ENCODE measurements around the gene SELENOS.

- PRO-cap = no peak
- RAMPAGE, long total RNA, 2 experiments = no peak in any of the 2 experiments
Observed at GRCh38 chr15:101275114-101275481, 2.2 kb downstream of the SELENOS start.

DNA sequence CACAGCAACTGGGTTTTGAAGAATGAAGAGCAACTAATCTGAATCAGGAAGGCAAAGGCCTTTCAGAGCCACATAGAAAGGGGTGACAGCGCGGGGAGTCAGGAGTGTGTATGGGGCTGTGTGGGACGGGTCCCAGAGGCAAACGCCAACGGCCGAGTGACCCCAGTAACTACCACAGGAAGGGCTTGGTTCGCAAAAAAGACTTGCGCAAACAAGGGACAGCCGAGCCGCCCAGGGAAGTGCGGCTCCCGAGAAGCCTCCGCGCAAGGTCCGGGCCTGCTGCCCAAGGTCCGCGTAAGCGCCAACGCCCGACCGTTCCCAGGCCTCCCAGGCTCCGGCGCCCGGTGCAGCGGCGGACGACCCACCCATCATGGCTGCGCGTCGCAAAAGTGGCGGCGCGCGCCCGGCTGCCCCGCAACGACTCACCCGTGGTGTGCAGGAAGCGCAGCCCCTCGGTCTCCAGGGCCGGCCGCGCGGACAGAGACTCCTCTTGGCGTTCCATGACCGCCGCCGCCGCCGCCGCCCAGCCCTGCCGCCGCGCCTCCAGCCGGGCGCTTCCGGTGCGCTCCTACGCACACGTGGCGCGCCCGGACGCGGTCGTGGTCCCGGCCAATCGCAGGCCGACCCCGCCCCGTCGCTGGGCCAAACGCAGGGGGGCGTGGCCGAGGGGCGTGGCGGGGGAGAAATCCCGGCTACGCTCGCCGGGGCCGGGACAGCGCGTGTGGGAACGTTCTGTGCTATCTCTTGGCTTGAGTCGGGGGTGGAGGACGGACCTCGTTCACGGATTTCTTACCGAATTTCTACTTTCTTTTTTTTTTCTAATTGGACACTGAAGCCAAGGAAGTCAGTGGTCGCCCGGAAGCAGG is at the start of gene SELENOS:
Gene SELENOS (minus strand): TSS at position 570 of the 866 bp plus-strand sequence.
- PRO-cap = bidirectional peak, plus-strand start at position 321 of the sequence, minus-strand start at position 241 of the sequence; bidirectional peak, plus-strand start at position 710 of the sequence, minus-strand start at position 531 of the sequence
- RAMPAGE, long total RNA, 2 experiments = start-site peak on the minus strand in 2 of 2 experiments, centred at positions 539 to 540 of the sequence, 734 to 1,042 reads per replicate

DNA sequence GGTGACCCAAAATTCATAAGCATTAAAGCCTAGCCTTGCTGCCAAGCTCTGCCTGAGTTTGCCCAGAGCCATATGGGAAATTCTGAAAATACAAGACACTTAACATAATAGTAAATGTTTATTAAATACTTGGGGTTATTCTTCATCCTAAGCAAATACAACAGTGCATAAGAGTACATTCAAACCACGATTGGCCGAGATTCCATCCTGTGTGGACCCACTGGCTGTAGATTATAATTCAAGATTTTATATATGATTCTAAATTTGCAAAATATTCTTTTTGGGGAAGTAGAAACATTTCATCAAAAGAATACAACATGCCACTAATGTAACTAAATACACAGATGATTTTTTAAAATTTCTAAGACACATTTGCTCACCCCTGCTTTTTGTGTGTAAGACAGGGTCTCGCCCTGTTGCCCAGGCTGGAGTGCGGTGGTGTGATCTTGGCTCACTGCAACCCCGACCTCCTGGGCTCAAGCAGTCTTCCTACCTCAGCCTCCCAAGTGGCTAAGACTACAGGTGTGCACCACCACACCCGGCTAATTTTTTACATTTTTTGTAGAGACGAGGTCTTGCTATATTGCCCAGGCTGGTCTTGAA is 89.7 kb upstream of the SNRPA1 start:
- PRO-cap = no peak
- RAMPAGE, long total RNA, 2 experiments = no peak in any of the 2 experiments

DNA sequence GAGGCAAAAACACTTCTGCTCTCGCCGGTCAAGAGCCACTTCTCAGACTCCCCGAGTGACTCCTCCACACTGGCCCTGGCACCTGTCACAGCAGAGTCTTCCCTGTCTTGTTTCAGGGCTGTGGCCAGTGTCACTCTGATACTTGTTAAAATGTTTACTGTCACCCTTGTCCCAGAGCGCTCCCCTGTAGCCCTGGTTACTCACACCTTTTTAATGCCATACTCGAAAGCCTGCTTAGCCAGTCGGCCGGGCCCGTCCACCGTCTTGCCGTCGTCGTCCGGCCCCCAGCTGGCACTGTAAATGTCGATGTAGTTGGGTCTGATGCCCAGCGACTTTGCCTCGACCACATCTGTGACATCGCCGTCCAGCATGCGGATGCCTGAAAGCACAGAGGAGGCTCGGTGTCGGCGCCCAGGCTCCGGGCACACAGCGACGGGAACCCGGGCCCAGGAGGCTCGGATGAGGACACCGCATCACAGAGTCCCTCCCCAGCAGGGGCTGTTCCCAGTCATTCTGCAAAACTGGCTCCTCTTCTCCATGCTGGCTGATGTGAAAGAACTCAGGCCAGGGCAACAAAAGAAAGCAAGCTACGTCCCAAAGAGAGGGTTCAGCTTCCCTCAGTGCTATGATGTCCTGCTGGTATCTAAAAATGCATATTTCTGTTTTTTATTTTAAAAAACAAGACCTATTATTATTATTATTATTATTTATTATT is 91.2 kb downstream of the PCSK6 start:
- PRO-cap = no peak
- RAMPAGE, long total RNA, 2 experiments = no peak in any of the 2 experiments

DNA sequence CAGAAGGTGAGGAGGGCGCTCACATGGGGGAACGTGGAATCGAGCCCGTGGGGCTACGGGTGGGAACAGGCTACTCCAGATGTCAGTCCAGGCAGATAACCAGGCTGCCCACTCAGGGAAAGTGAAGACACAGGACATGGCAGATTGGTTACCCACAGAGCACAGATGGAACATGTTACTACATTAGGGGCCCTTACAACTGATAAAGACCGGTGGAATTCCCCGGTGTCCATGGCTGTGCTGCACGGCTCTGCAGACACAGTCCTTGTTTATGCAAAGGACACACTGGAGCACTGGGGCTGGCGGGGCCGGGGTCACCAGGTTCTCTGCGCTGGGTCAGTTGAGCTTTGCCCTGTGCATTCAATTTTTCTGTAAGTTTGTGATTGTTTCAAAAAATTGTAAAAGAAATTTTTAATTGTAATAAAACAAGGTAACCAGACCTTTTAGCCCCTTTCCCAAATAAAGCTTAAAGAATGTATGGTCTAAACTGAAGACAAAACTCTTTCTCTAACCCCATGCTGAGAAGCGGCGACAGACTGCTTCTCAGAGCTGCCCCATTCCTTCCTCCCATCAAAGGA is 36.8 kb downstream of the PCSK6 start:
- PRO-cap = no peak
- RAMPAGE, long total RNA, 2 experiments = no peak in any of the 2 experiments

GRCh38 chr15:101453750-101454092 is 35.8 kb downstream of the PCSK6 start:
- PRO-cap = no peak
- RAMPAGE, long total RNA, 2 experiments = no peak in any of the 2 experiments

DNA sequence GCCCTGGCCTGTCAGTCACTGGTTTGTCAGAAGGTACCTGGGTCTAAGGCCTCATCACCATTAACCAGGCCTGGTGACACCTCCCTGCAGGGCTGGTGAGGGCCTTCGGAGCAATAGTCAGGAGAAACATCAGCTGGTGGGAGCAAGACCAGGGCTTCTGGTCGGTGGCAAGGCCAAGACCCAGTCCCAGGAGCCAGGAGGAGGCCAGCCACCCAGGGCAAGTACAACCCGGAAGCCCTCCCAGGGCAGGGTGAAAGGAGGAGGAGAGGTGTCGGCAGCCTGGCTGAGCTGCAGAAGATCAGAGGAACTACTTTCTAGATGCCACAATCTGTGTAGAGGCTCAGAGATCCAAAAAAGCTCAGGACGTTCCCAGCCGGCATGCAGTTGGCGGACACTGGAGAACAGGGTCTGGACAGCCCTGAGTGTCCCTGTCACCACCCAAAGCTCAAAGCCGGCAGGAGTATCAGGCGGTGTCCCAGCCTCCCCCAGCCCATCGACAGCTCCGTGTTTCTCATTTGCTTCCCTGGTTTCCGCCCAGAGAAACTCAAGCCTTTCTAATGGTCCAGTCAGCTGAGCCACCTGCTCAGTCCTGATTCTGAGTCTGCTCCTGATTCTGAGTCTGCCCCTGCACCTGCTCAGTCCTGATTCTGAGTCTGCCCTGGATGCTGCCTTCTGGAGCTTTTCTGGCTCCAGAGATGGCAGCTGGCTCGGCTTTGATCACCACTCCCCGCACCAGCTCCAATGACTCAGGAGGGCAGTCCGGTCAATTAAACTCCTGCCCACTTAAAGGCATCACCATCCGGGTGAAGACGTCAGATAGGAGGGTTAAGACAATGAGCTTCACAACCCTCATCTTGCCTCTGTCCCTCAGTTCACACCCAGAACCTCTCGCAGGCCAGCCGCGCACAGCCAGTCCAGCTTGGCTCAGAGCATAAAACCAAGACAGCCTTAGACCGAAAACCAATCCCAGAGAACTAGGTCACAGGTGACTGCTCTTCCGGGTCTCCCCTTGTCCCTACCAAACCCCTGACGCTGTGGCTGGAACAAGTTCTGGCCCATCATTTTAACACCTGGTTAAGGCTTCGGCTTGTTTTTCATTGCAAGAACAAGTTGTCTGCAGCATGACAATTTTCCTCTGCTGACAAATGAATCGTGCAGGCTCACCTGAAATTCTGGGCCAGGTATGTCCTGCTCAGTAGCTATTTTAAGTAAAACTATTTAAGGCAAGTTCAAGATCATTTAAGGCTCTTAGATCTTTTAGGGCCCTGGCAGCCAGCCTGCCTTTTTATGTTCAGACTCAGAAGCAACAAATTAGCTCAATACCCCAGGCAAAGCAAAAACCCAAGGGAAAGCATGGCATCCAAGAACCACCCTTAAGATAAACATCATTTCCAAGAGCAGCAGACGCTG is 6.8 kb downstream of the PCSK6 start:
- PRO-cap = no peak
- RAMPAGE, long total RNA, 2 experiments = no peak in any of the 2 experiments

GRCh38 chr15:101488318-101489000 is 1.0 kb downstream of the PCSK6 start:
- PRO-cap = no peak
- RAMPAGE, long total RNA, 2 experiments = no peak in any of the 2 experiments

GRCh38 chr15:101530005-101530688 is 40.6 kb upstream of the PCSK6 start:
- PRO-cap = no peak
- RAMPAGE, long total RNA, 2 experiments = no peak in any of the 2 experiments

DNA sequence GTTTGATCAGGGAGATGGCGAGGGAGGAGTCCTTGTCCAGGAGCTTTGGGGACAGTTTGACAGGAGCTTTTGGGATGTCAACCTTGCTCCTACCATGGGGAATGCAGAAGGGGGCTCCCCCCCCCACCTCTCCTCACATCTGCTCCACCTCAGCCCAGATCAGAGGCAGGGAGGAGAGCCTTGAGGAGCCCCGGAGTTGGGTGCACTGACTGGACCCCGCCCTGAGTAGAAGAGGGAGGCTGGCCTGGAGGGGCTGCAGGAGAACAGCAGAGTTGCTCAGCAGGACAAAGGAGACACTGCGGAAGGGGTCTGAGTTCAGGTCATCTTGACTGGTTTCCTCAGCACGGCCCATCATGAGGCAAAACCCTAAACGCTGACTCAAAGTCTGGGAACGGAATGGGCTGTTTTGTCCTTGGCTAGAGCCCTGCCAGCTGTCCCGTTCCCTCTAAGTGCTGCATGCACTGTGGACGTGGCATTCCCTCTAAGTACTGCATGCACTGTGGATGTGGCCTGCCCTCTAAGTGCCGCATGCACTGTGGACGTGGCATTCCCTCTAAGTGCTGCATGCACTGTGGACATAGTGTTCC is 36.9 kb downstream of the TM2D3 start:
- PRO-cap = no peak
- RAMPAGE, long total RNA, 2 experiments = no peak in any of the 2 experiments

GRCh38 chr15:101625918-101626300 is 26.3 kb downstream of the TM2D3 start:
- PRO-cap = no peak
- RAMPAGE, long total RNA, 2 experiments = no peak in any of the 2 experiments

DNA sequence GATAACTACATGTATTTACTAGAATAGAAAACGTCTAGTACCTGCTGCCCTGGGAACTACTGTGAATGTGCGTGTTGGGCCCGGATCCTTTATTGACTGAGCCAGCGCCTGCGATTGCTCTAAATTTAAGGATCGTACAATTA is 655 bp downstream of the TM2D3 start:
- PRO-cap = bidirectional peak, plus-strand start outside the sequence, minus-strand start at position 98 of the sequence
- RAMPAGE, long total RNA, 2 experiments = no peak in any of the 2 experiments

- PRO-cap = bidirectional peak, plus-strand start at chr15:101652476, minus-strand start at chr15:101652364; bidirectional peak, plus-strand start at chr15:101652882, minus-strand start at chr15:101652729
- RAMPAGE, long total RNA, 2 experiments = no peak in any of the 2 experiments
Observed at GRCh38 chr15:101652430-101653444, 556 bp upstream of the TM2D3 start.

DNA sequence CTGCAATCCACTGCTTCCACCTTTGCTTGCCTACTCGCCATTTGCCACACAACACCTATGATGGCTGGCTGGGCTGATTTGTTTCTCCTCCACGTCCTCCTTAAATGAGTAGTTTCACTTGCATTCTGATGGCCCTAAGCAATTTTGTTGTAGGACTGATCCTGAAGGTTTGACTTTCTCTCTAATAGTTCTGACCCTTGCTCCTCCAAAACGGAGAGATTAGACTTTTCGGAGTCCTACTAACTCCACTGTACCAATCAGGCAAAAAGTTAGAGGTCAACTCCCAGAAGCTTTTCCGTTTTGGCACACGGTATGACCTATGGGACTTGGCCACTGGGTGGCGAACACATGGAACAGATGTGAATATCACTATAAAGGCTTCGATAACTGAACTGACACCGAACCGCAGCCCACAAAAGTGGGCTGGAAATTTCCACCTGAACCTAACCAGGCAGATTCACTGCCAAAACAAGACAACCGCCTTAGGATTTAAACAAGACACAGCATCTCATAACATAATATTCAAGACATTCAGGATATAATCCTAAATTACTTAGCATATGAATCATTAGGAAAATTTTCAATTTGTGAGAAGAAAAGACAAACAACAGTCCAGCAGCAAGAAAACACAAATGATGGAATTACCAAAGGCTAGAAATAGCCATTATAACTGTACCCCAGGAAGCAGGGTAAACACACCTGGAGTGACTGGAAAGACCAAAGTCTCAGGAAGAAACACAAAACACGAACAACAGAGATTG is 12.2 kb upstream of the TM2D3 start:
- PRO-cap = no peak
- RAMPAGE, long total RNA, 2 experiments = start-site peak on the minus strand in 1 of 2 experiments, centred at position 346 of the sequence, 7 reads per replicate

- PRO-cap = no peak
- RAMPAGE, long total RNA, 2 experiments = no peak in any of the 2 experiments
Observed at GRCh38 chr15:101697011-101697598, 27.2 kb downstream of the TARS3 start.

DNA sequence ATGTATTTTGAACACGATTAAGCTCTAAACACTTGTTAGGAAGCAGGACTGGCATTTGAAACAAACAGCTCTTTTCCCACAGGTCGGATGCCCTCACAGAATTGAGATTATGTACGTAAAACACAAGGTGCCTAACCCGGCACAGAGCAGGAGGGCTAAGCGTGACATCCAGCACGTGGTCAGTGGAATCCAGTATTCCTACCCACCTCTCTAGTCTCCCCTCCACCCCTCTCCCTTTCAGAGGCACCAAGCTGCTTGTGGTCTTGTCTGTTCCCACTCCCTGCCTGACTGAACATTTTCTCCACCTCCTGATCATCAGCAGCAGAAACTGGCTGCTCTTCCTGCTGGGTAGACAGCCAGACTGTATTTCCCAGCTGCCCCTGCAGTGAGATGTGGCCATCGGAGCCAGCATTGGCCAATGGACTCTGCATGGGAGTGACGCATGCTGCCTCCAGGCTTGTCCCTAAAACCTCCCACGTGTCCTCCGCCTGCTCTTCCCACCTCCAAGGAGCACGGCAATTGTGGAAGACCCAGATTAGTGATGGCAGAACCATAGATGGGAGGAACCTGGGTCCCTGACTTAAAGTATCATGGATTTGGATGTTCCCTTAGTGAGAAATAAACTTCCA is 143.8 kb downstream of the OR4F15 start:
- PRO-cap = no peak
- RAMPAGE, long total RNA, 2 experiments = no peak in any of the 2 experiments